ENCODE results near the genes OLAH and RPP38.

GRCh38 chr10:15043707-15044102 lies at the start of gene OLAH:
OLAH (plus strand) TSS chr10:15043943.
- PRO-cap: no peak

DNA sequence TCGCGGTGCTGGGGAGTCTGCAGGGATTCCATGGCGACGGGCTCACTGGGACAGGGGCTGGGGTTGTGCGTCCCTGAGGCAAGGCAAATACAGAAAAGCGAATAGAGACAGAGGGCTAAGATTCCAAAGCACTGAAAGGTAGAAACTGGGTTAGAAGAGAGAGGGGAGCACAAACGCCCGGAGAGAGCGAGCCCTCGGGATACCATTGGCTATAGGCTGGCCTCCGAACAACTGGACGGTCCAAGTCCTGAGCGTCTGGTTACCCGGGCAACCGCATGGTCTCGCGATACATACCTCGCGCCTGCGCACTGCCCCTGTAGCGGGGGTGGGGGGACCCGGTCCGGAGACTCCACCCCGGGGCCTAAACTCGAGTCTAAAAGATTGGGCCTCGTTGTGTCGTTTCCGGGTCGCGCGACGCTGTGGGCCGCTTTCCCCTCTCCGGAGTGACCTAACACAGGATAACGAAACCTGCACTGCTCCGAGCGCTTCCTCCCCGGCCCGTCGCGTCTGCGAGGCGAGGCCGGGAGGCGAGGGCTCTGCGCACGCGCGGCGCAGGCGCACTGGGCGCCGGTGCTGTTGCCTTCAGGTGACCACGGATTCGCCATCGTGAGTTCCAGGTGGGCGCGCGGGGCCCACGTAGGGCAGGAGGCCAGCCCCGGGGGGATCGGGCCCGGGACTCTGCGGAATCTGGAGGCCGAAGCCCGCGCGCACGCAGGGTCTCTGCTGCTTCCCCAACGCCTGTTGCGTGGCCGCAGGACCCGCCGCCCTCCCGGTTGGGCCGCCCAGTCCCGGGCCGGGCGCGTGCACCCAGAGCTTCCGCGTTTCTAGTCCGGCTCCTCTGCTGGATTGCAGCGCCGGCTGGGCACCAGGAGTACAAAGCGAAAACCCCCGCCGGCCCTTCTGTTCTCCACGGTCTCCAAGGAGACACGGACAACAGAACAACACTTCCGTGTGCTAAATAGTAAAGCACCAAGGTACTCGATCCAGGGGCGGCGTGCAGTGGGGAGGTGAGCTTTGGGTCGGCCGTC lies at the start of gene RPP38:
Gene RPP38 (plus strand): TSS at position 563 of the 1,028 bp plus-strand sequence.
- PRO-cap: bidirectional peak, plus-strand start at position 579 of the sequence, minus-strand start at position 503 of the sequence; bidirectional peak, plus-strand start at position 977 of the sequence, minus-strand start at position 850 of the sequence

- PRO-cap: no peak
Measured at GRCh38 chr10:15141032-15141554, 27.4 kb downstream of the NMT2 start.

DNA sequence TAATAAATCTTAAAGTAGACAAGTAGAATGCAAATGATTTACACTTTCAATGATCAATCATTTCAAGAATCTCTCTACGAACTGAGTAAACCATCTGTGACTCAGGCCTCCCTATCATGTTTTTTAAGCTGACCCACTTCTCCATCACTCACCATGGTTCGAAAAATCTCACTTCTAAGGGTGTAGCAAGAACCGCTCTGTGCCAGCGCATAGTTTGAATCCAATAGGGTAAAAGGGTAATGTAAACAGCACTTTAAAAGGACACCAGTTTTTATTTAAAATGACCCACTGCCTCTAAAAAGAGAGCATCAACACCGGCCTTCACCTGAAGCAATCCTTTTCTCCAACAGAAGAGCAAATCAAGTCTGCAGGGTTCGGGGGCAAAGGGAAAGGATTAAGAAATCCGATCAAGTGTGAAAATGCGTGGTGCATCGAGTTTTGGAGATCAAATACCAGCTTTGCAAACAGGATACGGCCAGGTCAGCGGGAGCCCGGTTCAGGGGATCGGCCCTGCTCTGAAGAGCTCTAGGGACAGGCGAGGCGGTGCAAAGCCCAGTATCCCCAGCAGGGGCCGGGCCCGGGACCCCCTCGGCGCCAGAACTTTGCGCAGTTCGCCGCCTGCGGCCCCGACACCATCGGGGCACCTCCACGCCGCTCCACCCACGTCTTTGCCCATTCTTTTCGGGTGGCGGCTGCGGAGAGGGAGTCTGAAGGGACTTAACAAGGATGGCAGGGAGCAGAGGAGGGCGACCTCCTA lies 961 bp downstream of the NMT2 start:
- PRO-cap: no peak

DNA sequence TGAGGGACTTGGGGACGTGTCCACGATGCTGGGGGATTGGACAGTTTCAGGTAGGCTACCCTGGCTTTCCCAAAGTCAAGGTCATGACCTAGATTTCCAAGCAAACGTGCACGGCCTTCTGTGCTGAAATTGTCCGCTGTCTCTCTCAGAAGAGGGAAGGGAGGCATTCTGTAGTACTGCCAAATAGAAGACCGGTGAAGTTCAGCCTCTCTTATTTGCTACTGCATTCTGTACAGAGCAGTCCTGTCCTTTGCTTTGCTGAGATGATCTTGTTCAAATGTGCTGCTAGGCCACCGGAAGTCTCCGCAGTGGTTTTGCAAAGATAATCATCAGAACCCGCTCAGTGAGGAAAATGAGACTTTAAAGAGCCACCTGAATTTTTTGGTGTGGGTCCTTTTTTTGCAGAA lies 1.1 kb upstream of the NMT2 start:
- PRO-cap: no peak

DNA sequence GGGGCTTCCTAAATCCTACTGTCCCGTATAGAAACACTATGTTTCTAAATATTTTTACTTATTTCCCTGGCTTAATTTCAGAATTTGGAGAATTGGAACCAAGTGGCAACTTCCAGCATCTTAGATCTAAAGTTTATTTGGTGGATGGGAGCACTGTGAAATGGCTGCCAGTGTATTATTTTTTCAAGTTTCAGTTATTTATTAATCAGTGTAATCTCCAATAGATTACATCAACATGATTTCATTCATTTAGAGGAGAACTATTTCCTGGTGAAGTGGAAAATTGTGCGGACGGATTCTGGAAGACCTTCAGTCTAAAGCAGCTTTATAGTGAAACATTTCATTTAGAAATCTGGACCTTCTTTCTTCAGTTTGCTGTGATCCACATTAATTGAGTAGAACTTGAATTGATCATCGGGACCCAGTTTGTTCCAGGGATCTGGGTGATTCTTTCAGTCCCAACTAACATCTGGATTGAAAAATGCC lies 2.2 kb upstream of the NMT2 start:
- PRO-cap: no peak

GRCh38 chr10:15237198-15237816 lies 68.8 kb upstream of the NMT2 start:
- PRO-cap: no peak

DNA sequence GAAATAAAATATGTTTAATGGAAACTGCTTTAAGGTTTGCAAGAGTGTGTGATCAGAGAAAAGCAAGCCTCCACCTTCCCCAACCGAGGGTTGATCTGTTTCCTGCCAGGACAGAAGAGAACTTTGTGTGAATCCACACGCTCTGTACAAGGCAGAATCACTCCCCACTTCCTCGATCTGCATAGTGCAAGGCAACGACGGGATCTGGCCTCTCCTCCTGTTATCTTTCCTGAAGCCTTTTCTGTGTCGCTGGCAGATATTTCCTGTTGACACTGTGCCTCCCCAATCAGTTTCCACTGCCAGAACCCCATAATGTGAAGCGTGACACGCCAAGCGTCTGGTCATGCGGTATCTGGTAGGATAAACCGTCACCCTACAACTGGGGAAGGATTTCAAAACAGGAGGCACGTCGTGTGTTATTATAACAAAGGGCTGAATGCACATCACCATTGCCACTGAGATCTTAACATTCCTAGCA lies 57.3 kb downstream of the FAM171A1 start:
- PRO-cap: no peak

DNA sequence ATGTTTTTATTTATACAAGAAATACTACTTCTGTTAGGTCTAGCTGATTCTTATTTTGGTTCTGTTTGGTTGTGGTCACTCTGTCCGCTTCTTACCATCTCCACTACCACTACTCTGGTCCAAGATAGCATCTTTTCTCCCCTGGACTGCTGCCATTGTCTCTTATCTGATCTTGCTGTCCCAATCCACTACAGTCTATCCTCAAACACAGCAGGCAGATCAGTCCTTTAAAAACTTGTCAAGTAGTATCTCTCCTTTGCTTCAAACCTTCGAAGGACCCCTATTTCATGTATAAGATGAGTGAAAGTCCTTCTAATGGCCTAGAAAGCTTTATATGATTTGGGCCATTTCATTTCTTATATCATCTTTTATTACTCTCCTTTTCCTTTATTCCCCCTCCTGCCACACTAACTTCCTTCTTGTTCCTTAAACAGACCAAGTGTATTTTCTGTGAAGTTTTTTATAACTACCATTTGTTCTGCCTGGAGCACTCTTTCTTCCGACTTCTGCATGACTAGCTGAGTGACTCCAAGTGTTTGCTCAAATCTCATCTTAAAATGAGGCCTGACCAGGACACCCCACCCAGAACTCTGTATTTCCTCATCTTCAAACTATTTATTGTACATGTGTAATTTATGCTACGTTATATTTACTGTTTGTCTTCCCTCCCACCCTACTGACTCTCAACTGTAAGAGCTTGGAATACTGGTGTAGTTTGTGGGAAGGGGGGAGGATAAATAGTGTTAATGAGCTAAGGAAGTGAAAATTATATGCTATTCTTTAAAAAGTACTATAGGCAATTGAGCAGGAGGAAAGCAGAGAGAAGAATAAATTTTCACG lies 3.3 kb downstream of the MINDY3 start:
- PRO-cap: no peak

GRCh38 chr10:16441391-16441838 lies 4.6 kb downstream of the PTER start:
- PRO-cap: no peak

GRCh38 chr10:16470893-16471097 lies 34.0 kb downstream of the PTER start:
- PRO-cap: no peak

GRCh38 chr10:16635917-16636943 lies 114.6 kb upstream of the C1QL3 start:
- PRO-cap: no peak

DNA sequence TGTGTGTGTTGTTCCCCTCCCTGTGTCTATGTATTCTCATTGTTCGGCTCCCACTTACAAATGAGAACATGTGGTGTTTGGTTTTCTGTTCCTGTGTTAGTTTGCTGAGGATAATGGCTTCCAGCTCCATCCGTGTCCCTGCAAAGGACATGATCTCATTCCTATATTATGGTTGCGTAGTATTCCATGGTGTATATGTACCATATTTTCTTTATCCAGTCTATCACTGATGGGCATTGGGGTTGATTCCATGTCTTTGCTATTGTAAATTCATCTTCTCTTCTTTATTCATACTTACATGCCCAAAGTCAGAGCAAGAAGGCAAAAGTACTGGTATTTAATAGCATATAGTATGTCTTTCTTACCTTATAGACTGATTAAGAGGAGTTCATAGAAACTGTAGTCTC lies 147.6 kb downstream of the RSU1 start:
- PRO-cap: no peak

GRCh38 chr10:16967355-16968162 lies 150.3 kb upstream of the RSU1 start:
- PRO-cap: no peak

DNA sequence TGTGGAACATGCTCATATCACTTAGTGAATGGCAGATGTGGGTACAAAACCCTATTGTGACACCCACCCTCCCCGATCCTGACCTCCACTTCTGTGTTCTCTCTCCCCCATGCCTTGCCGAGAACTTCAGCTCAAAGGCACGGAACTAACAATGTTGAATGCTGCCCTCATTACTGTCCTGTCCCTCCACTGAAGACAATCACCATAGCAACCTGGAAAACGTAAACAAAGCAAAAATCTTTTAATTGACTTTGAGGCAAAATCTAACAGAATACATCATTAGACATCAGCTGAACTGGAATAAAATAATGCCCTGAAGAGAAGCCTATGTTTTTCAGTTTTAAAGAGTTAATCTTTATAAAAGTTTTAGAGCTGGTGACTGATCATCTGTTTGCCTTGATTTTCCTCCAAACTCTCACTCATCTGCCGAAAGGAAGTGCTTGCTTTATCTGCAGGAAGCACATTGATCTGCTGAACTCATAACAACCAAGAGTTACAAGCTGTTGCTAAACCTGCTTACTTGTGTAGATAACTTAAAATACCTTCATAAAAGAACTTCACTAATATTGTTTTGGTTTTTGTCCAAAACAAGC lies 133.6 kb downstream of the CUBN start:
- PRO-cap: no peak

GRCh38 chr10:17171100-17171477 lies 30.4 kb downstream of the TRDMT1 start:
- PRO-cap: no peak

DNA sequence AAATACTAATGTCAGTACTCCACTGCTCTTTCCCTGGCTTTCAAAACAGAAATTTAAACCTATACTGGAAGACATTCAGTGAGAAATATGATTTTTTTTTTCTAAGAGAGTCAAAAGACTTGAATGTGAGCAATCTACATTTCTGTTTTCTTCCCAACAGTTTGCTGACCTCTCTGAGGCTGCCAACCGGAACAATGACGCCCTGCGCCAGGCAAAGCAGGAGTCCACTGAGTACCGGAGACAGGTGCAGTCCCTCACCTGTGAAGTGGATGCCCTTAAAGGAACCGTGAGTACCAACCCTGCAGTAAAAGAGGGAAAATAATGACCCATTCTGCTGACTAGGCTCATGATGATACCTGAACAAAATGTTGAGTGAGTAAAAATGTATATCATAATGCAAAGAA lies 6.5 kb downstream of the VIM start:
- PRO-cap: no peak

DNA sequence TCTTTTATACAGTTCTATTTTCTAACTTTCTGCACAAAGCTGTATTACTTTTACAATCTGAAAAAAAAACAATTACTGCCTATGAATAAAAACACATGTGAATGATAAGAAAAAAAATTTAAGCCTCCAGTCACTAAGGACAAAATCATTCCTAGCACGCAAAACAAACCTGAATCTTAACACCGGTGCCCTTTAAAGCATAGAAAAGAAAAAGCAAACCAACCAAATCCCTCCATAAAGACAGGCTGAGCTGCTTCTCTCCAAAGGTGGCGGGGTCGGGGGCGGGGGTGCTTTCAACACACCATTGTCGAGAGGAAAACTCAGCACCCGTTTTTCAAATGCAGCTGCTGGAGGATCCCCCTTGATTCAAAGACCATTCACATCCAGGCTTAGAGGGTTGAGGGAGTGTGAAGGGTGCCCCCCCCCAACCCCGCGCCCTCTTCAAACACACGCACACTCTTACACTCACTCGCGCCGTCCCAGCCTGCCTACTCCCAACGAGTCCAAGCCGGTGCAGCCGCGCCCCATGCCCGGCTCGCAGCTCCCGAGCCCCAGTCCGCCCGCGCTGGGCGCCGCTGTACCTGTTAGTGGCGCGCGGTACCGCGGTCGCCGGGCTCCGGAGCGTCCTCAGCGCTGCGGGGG lies 1.3 kb downstream of the ST8SIA6 start:
- PRO-cap: no peak

DNA sequence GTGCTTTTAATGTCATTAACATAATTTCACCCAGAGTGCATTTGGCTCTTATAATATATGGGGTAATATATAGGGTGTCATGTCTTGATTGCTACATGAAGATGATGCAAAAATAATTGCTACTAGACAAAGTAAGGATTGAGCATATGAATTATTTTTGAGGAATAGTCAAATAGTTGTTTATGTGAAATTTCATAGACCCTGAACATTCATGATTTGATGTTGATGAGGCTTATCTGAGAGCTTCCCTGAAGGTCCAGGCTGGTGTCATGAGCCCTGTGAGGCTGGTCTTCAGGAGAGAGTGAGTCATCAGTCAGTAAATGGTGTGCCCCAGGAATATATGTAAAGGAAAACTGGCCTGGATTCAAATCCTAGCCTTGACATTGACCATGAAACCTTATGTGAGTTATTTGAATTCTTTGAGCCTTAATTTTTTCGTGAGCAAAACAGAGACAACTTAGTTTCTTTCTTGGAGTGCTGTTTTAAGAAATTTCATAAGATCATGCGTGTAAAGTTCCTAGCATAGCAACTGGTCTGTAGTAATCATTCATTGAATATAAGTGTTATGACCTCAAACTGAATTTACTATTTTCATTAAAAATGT lies 6.2 kb downstream of the TMEM236 start:
- PRO-cap: no peak

DNA sequence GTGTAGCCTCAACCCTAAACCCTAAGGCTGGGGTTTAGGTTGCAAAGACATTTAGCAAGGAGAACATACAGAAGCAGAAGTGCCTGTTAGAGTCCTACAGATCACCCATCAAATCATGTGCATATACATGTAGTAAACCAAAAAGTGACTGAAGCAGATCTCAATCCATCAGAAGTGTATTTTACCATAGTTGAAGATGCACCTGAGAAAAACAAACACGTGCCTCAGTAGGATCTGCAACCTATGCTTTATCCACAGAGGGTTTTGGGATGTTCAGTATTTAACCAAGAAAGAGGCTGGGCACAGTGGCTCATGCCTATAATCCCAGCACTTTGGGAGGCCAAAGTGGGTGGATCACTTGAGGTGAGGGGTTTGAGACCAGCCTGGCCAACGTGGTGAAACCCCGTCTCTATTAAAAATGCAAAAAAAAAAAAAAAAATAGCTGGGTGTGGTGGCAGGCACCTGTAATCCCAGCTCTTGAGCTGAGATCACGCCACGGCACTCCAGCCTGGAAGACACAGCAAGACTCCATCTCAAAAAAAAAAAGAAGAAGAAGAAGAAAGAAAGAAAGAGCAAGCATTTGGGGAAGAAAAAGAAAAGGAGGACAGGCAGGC lies 36.9 kb downstream of the CACNB2 start:
- PRO-cap: no peak